ENCODE measurements around a stretch of chr3.

- RRBS, result no CpG with 5 or more reads among the region's 2 CpGs
These were observed 136.5 kb downstream of the PDZRN3 start for GRCh38 chr3:73488181-73488740.

GRCh38 chr3:73516720-73517358 lies 107.9 kb downstream of the PDZRN3 start:
- RRBS, result no CpG with 5 or more reads among the region's 6 CpGs

- RRBS, result 64% methylated on average over 1 of the region's 4 CpGs
These were observed 52.3 kb downstream of the PDZRN3 start for GRCh38 chr3:73572320-73572909.

- RRBS, result no CpG with 5 or more reads among the region's 9 CpGs
These were observed 34.2 kb upstream of the PDZRN3 start for GRCh38 chr3:73658719-73659466.

GRCh38 chr3:73727016-73727458 lies 102.3 kb upstream of the PDZRN3 start:
- RRBS, result no CpG with 5 or more reads among the region's 6 CpGs

DNA sequence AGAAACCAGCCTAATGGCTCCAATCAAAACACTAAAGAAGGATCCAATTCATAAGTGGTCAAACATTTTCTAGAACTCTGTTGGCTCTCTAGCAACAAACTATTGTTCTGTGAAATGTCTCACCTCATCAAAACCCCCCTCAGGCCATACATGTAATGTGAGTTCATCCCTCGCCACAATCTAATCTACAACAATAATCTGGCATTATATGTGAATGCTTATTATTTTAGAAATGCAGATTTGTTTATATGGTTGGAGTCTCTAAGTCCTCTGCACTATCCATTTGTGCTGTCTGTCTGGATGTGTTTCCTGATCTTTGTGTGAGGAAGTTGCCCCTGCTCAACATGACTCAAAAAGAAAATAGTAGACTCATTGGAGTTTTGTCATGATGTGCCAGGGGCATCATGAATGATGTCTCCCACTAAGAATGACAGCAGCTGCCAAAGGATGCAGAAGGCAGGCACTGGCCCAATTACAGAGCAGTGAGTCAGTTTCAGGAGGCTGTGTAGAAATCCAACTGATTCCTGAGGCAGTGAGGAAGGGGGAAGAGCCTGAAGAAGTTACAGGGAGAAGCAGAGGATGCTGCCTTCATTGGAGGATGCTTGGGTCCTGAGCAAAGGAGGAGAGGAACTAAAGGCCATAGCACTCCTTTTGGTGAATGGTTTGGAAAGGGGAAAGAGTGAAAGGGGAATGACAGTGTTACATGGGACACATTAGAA lies 161.7 kb upstream of the PDZRN3 start:
- RRBS, result no CpG with 5 or more reads among the region's 1 CpG

GRCh38 chr3:73827509-73828142 lies 202.9 kb upstream of the PDZRN3 start:
- RRBS, result no CpG with 5 or more reads among the region's 4 CpGs

GRCh38 chr3:74715074-74715426 lies 100.6 kb upstream of the CNTN3 start:
- RRBS, result no CpG with 5 or more reads among the region's 3 CpGs

GRCh38 chr3:75453136-75453866 lies 210.8 kb upstream of the FRG2C start:
- RRBS, result no CpG with 5 or more reads among the region's 15 CpGs

DNA sequence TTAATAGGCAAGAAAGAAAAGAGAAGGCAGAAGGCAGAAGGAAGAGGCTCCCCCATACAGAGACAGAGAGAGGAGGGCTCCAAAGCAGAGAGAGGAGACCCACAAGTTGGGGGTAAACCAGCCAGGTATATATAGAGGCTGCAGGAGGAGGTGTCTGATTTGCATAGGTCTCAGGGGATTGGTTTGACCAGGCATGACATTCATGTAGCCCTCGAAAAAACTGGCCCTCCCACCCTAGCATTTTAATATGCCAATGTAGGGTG lies 1028.2 kb downstream of the ROBO2 start:
- RRBS, result no CpG with 5 or more reads among the region's 1 CpG

- RRBS, result no CpG with 5 or more reads among the region's 7 CpGs
These were observed 843.9 kb downstream of the ROBO1 start for GRCh38 chr3:78923520-78924749.

- RRBS, result no CpG with 5 or more reads among the region's 7 CpGs
These were observed 859.9 kb upstream of the ROBO1 start for GRCh38 chr3:80627726-80628155.

DNA sequence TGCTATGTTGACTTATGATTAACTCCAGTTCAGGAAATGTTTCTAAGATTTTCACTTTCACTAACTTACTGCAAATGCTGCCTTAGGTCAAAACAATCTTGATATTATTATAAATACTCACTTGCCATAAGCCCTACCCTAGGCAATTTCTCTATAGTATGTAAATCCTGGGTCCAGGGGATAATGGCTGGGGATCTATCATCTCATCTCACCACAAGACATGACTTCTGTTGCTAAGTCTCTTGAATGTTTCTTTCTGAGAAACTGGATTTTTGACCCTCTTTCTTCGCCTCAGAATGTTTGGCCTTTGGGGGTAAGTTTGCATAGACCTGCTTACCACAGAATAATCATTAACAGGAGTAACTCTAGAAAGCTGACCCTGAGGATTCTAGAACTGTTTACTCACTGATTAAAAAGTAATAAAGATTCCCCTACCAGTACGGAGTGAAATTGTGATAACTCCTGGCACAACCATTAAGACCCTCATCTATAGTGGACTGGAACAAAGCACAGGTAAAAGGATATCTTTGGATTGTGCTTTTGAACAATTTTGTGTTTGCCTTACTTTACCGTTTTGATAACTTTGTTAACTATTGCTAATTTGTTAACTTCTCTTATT lies 767.9 kb downstream of the GBE1 start:
- RRBS, result no CpG with 5 or more reads among the region's 3 CpGs

- RRBS, result no CpG with 5 or more reads among the region's 4 CpGs
These were observed 44.5 kb downstream of the GBE1 start for GRCh38 chr3:81716712-81717595.

- RRBS, result no CpG with 5 or more reads among the region's 6 CpGs
These were observed 37.8 kb downstream of the GBE1 start for GRCh38 chr3:81723559-81724120.

DNA sequence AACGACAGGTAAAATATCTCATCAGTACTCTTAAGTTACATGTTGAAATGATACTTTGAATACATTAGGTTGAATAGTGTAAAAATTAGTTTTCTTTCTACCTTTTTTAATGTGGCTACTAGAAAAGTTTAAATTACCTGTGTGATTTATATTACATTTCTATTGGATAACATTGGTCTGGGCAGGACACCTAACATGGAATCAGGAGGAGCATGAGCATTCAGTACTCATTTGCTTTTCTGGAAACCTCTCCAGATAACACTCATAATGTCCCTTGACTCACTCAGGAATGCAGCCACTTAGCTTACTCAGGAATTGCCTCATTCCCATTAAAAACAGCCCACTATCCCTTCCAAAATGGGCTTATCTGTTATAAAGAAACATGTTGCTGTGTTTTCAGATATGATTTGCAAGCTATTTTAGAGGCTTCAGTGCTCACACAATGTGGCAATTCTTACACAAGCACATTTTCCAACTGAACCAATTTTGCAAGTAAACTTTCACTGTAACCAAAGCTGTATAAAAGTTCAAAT lies 17.1 kb downstream of the GBE1 start:
- RRBS, result no CpG with 5 or more reads among the region's 1 CpG

- RRBS, result no CpG with 5 or more reads among the region's 2 CpGs
These were observed 318.8 kb upstream of the GBE1 start for GRCh38 chr3:82080313-82080654.

DNA sequence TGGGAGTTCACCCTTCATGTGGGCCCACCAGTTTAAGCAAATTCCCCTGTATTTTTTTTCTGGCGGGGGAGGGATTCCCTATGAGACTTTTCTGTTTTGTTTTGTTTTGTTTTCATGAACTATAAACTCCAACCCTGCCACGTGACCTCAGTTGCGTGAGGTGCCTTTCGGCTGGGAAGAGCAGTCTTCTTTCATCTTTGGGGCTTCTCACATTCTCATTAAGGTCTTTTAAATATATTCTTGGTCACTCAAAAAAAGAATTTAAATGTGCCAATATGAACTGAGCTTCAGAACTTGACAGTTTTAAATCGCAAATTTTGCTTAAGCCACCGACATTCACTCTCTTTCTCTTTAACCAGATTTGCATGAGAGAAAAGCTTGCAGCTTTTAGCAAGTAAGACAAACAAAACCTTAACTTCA lies 699.7 kb upstream of the GBE1 start:
- RRBS, result no CpG with 5 or more reads among the region's 6 CpGs

DNA sequence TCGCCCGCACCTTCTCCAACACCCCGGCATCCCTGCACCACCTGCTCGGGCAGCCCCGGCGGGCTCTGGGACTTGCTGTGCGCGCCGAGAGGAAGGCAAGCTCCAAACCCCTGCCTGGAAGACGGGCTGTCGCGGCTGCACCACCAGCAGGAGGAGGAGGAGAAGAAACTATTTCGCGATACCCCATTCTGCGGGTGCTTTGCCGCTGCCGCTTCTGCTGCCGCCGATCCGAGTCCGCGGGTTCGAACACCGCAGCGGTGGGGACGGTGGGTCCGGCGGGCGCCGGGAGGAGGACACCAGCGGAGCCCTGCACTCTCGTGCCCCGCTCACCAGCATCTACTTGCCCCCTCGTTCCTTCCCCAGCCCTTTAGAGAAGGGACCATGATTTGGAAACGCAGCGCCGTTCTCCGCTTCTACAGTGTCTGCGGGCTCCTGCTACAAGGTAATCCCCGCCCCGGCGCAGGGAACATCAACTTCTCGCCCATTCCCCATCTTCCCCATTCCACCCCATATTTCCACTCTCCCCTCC lies 502 bp downstream of the CADM2 start:
- RRBS, result 2% methylated on average over 3 of the region's 43 CpGs

Data from BE2C (cell line).